ENCODE data around the gene MRPL18.

DNA sequence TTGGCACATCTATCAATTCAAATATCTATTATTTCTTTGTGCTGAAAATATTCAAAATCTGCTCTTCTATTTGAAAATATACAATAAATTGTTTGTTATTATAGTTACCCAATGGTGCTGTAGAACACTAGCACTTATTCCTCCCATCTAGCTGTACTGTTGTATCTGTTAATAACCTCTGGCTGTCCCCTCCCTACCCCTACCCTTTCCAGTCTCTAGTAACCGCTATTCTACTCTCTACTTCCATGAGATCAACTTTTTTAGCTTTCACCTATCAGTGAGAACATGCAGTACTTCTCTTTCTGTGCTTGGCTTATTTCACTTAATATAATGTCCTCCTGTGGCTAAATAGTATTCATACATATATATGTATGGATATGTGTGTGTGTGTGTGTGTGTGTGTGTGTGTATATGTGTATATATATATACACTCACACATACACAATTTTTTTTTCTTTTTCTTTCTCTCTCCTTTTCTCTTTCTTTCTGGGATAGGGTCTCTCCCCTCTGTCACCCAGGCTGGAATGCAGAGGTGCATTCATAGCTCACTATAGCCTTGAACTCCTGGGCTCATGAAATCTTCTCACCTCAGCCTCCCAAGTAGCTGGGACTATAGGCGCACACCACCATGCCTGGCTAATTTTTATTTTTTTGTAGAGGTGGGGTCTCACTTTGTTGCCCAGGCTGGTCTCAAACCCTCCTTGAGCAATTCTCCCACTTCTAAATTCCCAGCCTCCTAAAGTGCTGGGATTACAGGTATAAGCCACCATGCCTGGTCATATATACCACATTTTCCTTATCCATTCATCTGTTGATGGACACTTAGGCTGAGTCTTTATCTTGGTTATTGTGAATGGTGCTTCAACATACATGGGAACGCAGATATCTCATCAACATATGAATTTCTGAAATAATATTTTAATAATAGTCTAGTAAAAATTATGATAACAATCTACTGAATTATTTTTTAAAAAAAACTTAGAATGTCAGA lies 9.5 kb upstream of the WTAP start:
- PRO-cap, result no peak
- RAMPAGE, long total RNA, result no peak

GRCh38 chr6:159729442-159730166 lies 2.3 kb downstream of the WTAP start:
- PRO-cap, result no peak
- RAMPAGE, long total RNA, result no peak

- PRO-cap, result no peak
- RAMPAGE, long total RNA, result no peak
Measured at GRCh38 chr6:159787643-159788751, 1.4 kb downstream of the TCP1 start.

DNA sequence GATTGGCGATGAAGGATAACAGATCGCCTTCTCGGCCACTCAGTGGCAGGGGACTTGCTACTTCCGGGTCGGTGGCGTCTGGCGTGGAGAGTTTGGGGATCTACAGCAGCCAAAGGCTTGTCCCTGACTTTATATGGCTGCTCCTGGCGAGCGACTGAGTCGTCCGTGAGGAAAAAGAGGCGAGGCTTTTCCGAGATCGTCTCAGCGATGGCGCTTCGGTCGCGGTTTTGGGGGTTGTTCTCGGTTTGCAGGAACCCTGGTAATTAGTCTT lies at the start of gene MRPL18:
MRPL18 (plus strand) TSS at position 87 of the 271 bp plus-strand sequence.
- PRO-cap, result bidirectional peak, plus-strand start at position 74 of the sequence, minus-strand start outside the sequence
- RAMPAGE, long total RNA, result start-site peak on the plus strand centred at position 107 of the sequence, 39 bp wide, 317 and 160 reads in 2 replicates

DNA sequence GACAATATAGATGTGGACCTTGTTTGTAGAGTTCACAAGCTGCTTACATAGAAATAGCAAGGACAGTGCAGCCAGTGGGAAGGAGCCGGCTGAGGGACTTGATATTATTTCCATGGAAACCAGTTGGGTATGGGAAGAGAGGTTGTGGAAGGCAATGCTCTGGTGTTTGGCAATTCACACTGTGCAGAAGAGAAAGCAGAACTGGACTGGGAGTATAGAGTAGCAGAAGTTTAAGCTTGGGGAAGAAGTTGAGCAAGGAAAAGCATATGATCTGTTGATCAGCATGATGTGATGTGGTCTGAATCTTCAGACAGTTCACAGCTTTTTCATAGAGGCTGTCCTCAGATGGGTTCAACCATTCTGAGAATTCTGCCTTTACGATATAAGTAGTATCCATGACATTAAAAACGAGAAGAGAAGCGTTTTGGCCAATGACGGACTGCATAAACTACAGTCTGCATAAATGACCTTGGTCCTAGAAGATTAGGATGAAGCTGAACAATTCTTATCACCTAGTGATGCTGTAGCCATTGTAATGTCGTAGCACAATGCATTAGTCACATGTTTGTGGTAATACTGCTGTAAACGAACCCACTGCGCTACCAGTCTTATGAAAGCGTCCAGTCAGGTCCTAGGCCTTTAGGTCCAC lies 15.0 kb downstream of the IGF2R start:
- PRO-cap, result no peak
- RAMPAGE, long total RNA, result no peak

- PRO-cap, result no peak
- RAMPAGE, long total RNA, result no peak
Measured at GRCh38 chr6:160004775-160005574, 36.1 kb downstream of the IGF2R start.

GRCh38 chr6:160029887-160030750 lies 61.2 kb downstream of the IGF2R start:
- PRO-cap, result no peak
- RAMPAGE, long total RNA, result no peak

DNA sequence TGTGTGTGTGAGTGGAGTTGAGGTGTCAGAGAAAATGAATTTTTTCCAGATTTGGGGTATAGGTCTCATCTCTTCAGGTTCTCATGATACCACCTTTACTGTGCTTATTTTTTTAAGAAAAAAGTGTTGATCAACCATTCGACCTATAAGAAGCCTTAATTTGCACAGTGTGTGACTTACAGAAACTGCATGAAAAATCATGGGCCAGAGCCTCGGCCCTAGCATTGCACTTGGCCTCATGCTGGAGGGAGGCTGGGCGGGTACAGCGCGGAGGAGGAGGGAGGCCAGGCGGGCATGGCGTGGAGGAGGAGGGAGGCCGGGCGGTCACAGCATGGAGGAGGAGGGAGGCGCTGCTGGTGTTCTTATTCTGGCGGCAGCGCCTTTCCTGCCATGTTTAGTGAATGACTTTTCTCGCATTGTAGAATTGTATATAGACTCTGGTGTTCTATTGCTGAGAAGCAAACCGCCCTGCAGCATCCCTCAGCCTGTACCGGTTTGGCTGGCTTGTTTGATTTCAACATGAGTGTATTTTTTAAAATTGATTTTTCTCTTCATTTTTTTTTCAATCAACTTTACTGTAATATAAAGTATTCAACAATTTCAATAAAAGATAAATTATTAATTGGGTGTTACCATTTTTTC lies 15.6 kb upstream of the SLC22A1 start:
- PRO-cap, result no peak
- RAMPAGE, long total RNA, result no peak

GRCh38 chr6:160124793-160125402 lies 3.3 kb downstream of the SLC22A1 start:
- PRO-cap, result no peak
- RAMPAGE, long total RNA, result no peak

- PRO-cap, result no peak
- RAMPAGE, long total RNA, result no peak
Measured at GRCh38 chr6:160141140-160141849, 19.7 kb downstream of the SLC22A1 start.

DNA sequence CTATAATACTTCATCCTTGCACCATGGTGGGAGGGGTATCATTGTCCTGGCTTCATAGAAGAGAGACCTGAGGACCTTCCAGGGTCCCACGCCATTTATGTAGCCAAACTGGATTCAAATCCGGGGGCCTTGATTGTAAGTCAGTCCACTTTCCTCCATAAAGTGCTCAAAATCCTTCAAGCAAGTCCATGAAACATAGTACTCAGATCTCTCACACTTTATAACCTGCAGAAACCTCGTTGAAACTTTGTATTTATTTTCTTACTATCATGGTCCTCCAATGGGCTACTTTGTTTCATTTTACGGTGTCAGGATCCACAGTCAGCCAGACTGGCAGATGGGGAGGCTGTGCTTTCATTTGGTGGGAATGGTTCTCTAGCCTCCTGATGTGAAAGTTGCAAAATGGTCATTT lies 3.6 kb downstream of the SLC22A3 start:
- PRO-cap, result no peak
- RAMPAGE, long total RNA, result no peak

DNA sequence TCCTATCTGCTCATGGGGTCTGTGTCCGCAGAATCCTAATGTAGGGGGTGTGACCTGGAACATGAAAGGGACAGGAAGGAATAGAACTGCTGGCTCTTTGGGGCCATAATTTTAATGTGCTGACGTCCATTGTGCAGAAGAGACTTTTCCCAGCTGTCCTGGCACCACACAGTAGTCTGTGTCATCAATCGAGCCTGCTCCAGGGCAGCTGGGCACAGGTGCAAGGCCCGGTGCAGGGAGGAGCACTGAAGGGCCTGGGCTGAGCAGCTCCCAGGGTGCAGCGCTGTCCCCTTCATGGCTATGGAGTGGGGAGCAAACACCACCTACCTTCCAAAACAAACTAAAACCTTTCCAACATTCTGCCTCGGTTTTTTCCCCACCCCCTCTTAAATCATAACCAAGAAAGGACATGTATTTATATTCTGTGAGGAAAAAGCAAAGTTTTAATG lies 8.2 kb downstream of the SLC22A3 start:
- PRO-cap, result no peak
- RAMPAGE, long total RNA, result no peak

GRCh38 chr6:160509604-160509955 lies 154.5 kb downstream of the LPA start:
- PRO-cap, result no peak
- RAMPAGE, long total RNA, result no peak

- PRO-cap, result no peak
- RAMPAGE, long total RNA, result no peak
Measured at GRCh38 chr6:160704679-160705275, 2.7 kb downstream of the PLG start.

- PRO-cap, result no peak
- RAMPAGE, long total RNA, result no peak
Measured at GRCh38 chr6:160738591-160739351, 36.7 kb downstream of the PLG start.

GRCh38 chr6:161049217-161050057 lies 57.9 kb downstream of the MAP3K4 start:
- PRO-cap, result no peak
- RAMPAGE, long total RNA, result no peak

DNA sequence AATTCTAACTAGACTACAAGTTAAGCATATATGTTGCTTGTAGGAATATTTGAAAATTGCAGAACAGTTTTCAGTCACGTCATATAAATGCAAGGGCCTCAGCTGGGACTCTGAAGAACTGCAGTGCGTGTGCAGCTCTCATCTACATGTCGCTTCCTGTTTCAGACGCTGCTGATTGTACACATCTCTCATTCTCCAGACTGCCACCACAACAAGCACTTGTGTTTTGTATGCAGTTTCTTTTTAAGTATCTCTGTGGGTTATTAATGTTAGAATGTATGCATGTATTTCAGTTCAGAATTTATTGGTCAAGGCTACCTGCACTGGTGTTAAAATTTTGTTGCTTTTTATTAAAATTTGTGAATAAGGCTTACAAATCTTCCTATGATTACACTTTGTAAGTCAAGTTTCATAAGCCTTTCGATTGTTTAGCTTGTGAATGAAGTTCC lies 119.8 kb downstream of the MAP3K4 start:
- PRO-cap, result no peak
- RAMPAGE, long total RNA, result no peak

GRCh38 chr6:161216108-161217157 lies 57.4 kb downstream of the AGPAT4 start:
- PRO-cap, result no peak
- RAMPAGE, long total RNA, result no peak

GRCh38 chr6:162056749-162057249 lies 670.8 kb downstream of the PRKN start:
- PRO-cap, result no peak
- RAMPAGE, long total RNA, result no peak

GRCh38 chr6:162388147-162388500 lies 339.4 kb downstream of the PRKN start:
- PRO-cap, result no peak
- RAMPAGE, long total RNA, result no peak

All from OCI-LY7 (cell line).